Skeletal muscle cell (primary cell): ENCODE data around the gene PLEKHA8.

- RRBS: no CpG with 5 or more reads among the region's 2 CpGs
These were observed 4.2 kb upstream of the TAX1BP1 start for GRCh38 chr7:27735742-27736198.

- RRBS: no CpG with 5 or more reads among the region's 15 CpGs
These were observed 123.9 kb downstream of the TAX1BP1 start for GRCh38 chr7:27863760-27864350.

DNA sequence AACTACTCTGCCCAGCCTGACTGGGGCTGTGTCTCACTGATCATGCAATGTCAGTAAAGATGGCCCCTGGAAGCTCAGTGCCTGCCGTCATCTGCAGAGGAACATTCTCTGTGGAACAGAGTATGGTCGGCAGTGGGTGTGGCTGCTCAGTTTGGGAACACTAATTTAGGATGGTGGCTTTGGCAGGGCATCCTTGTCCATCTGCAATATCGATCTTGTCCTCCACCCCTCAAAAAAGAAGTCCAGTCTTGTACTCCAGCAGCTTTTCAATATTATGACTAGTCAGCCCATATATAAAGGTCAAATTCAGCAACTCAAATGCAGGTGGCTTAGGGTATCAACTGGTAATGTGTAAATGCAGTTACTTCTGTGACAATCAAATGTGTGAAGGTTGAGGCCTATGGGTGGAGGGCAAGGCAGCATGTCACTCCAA is 214.3 kb downstream of the TAX1BP1 start:
- RRBS: no CpG with 5 or more reads among the region's 3 CpGs

DNA sequence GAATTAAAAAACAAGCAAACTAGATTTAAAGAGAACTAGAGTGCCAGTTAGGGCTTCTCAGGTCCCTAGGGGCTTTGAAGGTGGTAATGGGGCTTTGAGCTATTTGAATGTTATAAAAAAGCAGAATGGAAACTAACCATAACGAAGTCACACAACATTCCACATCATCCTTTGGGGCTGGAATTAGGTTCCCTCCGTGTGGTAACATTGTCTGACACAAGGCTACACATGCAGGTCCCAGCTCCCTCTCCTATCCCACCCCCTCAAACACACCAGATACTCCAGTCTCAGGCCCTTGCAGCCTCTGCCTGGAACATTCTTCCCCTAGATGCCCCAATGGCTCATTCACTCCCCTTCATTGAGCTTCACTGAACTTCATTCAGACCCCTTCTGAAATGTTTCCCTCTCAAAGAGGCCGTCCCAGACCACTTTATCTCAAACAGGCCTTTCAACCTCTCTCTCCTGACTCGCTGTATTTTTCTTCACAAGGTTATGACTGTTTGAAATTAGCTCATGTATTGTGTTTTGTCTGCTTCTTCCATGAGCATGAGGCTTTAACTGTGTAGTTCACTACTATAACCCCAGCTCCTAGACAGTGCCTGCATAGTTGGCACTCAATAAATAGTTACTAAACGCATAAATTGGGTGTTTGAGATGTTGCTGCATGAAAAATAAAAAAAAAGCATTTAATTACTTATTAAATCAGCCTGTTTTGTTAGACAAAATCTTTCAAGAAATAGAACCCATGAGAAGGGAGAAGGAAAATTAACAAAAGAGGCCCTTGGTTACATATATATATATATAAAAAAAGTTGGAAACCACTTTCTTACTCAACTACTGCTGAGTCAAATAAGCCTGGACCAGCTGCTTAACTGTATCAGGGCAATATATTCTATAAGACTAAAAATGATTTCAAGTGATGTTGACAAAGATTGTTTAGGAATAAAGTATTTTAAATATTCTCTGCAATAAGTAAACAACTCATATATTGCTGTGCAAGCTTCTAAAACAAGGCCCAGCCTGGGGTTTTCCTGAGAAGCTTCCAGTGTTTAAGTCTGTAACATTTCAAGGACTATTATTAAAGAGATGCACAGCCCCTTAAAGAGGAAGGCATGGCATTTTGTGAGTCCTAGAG is 14.9 kb downstream of the JAZF1 start:
- RRBS: no CpG with 5 or more reads among the region's 5 CpGs

- RRBS: no CpG with 5 or more reads among the region's 9 CpGs
These were observed 1.6 kb downstream of the JAZF1 start for GRCh38 chr7:28179068-28179284.

DNA sequence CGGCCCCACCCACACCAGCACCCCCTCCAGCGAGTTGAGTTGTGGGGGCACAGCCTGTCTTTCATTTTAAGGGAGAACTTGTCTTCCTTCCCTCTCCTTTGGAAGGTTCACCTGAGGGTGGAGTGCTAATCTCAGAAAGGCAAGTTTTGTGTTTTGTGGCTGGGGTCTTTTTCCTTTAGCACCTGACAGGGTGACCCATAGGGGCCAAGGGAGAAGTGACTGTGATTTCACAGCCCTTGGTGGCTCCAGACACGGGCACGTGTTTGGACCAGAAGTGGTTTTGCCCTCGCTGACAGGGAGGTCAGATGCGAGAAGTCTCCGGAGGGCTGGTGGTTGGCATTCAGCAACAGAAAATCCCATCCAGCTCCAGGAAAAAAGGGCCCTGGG is 272.8 kb downstream of the CREB5 start:
- RRBS: no CpG with 5 or more reads among the region's 7 CpGs

DNA sequence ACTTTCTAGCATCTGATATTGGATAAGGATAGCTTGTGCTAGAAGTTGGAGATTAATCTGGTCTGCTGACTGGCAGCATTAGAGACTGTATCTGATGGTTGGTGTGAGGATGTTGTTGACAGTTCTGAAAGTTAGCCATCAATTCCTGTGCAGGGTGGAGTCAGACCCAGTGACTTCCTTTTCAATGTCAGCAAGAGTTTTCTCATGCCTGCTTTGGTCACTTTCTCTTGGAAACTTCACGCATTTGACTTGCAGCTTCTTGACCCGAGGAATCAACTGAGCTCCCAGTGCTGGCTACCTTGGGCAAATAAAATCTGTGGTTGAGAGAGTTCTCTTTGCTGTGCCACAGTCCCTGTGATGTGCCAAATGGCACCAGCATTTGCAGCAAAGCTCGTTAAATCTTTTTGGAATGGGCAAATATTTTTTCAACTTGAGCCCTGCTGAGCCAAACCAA is 233.0 kb downstream of the TRIL start:
- RRBS: no CpG with 5 or more reads among the region's 3 CpGs

DNA sequence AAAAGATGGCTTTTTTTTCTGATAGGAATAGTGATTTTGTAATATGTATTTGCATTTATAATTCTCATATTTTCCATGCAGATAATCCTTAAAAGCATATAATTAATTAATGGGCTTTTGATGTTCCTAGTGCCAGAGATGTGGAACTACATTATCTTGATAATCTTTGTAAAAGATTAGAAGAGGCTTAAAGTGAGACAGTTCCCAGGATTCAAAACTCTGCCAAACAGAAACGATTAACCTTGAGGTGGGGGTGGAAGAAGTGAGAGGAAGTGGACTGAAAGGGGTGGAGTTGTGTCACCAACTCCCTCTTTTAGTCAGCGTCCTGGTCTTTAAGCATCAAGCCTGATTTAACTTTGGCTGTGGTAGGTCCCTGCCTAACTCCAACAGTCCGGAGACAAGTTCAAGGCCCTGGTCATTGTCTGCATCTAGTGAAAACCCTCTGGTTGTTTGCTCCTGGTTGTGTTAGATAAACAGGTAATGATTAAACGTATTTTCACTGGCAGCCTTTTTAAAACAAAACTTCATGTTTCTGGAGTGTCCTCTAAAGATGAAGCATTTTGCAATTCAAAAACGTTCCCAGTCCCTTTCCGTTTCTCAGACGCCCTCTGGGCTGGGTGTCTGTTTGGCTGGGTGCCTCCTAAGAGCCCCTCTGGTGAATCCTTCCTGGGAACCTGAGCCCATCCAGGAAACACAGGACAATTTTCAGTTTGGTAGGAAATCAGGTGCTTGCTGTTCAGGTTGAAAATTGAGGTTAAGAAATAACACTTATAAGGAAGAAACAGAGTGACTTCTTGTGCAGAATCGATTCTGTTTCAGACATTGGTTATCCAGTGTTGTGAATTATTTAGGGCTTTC is 76.5 kb downstream of the CHN2 start:
- RRBS: no CpG with 5 or more reads among the region's 8 CpGs

- RRBS: no CpG with 5 or more reads among the region's 13 CpGs
These were observed 87.3 kb downstream of the CHN2 start for GRCh38 chr7:29281715-29282436.

DNA sequence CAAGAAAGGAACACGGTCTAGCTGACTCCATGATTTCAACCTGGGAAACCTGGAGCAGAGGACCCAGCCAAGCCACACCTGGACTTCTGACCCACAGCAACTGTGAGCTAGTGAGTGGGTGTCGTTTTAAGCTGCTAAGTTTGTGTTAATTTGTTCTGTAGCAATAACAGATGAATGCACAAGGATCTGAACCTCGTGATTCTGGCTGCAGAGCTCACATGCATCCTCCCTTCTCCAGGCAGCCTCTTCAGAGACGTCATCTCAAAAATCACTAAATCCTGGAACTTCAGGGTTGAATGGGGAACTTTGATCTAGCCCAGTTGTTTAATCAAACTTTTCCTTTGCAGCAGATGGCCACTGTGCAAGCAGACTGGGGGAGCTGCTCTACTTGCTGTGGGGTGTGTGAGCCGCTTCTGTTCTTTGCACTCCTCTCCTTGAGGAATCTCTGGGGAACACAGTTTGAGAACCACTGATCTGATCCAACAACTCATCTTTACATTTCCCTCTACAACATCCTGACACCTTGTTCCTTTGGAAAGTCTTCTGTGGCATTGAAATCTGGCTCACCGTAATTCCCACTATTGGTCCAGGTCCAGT is 90.2 kb downstream of the CHN2 start:
- RRBS: no CpG with 5 or more reads among the region's 6 CpGs

DNA sequence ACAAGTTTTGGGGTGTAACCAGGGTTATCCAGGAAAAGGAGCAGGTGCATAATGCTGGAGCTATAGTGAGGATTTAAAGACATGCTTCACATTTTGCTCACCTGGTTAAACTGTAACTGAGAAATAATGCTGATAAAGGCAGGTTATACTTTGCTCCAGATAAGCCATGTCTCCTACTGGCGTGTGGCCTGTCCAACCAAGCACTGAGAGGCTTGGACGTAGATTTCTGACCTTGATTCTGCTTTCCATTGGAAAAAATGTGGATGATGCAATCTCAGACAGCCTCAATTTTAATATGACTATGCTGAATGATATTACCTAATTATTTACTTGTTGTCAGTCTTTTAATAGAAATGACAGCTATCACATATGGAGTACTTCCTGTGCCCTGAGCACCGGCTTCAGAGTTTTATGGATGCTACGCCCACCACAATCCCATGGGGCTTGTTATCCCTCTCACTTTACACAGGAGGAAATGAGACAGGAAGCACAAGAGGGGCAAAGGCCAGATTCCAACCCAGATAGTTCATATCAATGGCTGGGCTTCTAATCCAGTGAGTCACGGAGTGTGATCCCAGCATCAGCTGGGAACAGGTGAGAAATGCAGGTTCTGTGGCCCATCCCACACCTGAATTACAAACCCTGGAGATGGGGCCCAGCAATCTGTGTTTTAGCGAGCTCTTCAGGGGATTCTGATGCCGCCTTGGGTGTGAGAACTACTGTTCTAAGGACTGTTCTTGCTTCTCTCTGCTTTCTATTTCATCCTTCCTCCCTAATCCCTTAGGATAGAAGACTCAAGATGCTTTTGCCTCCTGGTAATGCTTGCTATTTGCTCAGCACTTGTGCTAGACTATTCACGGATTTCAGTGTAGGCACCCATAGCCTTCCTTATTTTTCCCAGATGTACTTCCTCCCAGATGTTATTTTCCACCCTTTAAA is 181.6 kb downstream of the CHN2 start:
- RRBS: no CpG with 5 or more reads among the region's 8 CpGs

GRCh38 chr7:29565492-29566469 is 2.1 kb downstream of the PRR15 start:
- RRBS: 3% methylated on average over 4 of the region's 46 CpGs

GRCh38 chr7:29566470-29567043 is 2.9 kb downstream of the PRR15 start:
- RRBS: under 1% methylated on average over 14 of the region's 29 CpGs

DNA sequence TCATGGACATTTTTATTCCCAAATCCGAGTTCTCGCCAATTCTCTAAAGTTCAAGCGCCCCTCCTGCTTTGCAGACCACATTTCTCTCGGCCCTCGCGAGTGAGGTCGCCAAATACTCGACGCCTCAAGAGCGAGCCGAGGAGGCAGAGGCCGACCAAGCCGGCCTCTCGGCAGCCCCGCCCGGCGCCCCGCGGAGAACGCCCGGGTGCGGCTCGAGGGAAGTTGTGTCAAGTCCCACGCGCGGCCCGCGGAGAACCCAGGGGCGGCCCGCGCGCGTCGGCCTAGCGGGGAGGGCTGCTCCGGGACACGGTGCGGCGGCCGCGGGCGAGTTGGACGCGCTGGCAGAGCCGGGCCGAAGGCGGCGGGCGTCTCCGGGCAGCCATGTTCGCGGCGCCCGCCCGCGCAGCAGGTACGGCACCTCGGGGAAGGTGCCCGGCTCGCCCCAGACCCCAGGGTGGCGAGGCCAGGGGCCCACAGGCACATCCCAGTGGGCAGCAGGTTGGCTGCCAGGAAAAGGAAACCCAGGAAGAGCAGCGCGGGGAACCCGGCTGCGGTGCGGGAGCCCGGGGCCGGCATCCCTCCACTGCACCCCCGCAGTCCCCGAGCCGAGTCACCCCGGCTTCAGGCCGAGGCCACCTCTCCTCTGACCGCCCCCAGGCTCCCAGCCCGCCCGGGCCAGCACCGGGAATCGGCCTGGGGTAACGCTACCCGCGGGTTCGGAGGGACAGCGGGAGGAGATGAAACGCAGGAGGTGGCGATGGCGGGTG is 602 bp downstream of the SCRN1 start:
- RRBS: 3% methylated on average over 34 of the region's 86 CpGs

- RRBS: under 1% methylated on average over 41 of the region's 100 CpGs
These were observed at the start of gene PLEKHA8 for GRCh38 chr7:30028119-30029015. Gene PLEKHA8 (plus strand): TSS chr7:30028412.

- RRBS: no CpG with 5 or more reads among the region's 16 CpGs
These were observed 864 bp downstream of the PLEKHA8 start for GRCh38 chr7:30029016-30029535.

DNA sequence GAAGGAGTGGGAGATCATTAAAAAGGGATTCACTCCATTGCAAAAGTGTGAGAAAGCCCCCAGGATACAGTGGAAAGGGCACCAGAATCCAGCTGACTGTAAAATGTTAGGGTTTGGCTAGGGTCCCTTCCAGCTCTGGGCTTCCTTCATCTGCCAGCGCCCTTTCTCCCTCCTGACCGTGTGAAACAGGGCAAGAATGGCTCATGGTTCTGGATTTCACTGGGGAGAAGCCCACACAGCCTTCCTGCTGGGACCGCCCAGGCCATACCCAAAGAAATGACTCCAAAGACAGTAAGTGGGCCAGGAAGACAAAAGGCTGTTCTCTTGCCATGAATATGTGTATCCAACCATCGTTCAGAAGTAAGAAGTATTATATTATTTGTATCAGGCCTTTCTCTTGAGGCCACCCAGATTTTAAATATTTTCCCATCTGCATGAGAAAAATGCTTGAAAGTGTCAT is 2.3 kb downstream of the MTURN start:
- RRBS: no CpG with 5 or more reads among the region's 4 CpGs

DNA sequence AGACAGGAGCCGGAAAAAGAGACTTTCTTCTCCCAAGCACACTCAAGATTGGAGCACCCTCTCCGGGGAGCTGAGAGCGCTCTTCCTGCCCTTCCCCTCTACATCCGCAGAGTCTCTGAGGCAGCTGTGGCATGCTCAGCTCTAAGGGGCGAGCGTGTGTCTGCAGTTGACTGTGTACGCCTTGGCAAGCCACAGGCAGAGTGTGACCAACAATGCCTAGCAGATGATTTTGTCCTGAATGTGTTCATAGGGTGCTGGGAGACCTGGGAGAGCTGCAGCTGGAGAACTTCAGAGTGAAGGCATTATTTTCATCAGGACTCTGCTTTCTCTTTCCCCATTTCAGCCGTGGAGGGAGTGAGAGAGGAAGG is 20.7 kb downstream of the MTURN start:
- RRBS: 69% methylated on average over 1 of the region's 8 CpGs

GRCh38 chr7:30182151-30182550 is 47.4 kb downstream of the MTURN start:
- RRBS: no CpG with 5 or more reads among the region's 2 CpGs

DNA sequence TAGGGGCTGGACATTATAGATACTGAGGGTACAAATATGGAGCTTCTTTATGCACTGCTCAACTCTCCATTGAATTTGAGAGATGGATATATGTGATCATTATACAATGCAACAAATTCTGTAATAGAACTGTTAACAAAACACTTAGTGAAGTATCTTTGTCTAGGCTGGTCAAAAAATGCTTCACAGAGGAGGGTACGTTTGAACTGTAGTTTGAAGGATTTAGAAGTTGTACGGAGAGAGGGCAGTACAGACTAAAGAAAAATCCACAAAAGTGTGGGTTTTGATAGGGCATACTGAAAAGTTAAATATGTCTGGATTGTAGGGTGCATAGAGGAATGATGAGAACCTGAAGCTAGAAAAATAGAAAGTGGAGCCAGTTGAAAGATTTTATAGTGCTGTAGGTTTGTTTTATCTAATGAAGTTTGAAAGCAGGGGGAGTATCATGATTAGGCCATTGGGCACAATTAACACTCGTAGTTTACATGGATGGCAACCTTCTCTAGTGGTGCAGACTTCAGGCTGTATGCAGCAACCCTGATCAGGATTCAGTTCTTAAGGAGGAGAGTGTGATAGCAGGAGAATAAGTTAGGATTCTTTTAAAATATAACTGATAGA is 6.6 kb downstream of the ZNRF2 start:
- RRBS: no CpG with 5 or more reads among the region's 3 CpGs